Thoracic aorta (tissue), 1 donor: ENCODE measurements around a stretch of chr22.

GRCh38 chr22:40347059-40347413, 736 bp downstream of the ADSL start:
- RAMPAGE, long total RNA, result no peak

- RAMPAGE, long total RNA, result no peak
Measured at GRCh38 chr22:40498873-40499655, 128.7 kb downstream of the SGSM3 start.

DNA sequence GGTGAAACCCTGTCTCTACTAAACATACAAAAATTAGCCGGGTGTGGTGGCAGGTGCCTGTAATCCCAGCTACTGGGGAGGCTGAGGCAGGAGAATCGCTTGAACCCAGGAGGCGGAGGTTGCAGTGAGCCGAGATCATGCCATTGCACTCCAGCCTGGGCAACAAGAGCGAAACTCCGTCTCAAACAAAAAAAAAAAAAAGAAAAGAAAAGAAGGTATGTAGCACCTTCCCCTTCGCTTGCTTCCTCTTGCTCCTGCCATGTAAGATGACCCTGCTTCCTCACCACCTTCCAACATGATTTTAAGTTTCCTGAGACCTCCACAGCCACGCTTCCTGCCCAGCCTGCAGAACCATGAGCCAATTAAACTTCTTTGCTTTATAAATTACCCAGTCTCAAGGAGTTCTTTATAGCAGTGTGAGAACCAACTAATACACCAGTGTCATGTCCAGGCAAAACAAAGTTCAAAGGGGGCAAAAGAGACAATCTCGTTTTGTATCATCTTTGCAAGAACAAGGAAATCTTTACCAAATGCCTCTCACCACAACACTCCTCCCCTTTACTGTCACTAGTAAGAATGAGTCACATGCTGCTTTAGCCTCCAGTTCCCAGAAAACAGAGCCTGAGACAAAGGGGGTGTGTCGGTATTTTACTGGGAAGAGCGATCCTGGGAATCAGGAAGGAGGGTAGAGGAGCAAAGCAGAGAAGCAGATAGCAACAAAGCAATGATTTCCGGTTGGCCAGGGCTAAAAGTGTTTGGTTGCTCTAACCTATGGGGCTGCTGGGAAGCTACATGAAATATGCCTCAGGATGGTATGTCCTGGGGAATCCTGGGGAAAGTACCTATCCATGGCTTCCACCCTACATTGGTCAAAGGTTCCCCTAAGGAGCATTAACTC, 10.5 kb upstream of the MCHR1 start:
- RAMPAGE, long total RNA, result no peak

DNA sequence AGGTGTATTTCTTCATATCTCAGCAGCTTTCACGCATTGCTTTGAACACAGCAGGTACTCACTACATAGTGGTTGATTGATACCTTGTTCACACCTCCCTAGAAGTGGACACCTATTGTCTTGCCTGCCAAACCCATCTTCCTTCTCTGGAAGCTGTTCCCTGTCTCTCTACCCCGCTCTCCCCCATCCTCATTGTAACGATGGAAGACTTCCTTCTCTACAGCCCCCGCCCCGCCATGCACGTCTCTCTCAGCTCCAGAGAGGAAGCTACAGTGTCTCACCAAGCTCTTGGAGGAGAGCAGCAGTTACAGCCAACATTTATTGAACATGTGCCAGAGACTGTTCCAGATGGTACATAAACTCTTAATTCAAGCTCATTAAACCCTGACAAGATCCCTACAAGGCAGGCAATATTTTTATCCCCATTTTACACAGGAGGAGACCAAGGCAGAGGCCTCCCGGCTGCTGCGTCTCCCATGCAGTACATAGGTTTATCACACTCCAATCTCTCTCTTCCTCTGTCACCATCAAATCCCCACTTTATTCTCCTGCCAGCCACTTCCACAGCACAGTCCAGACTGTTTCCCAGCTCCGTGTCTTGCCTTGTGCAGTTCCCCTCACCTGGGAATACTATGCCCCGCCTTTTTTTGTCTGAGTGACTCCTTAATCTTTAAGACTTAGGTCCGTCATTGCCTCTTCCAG, 15.2 kb downstream of the MCHR1 start:
- RAMPAGE, long total RNA, result no peak

- RAMPAGE, long total RNA, result no peak
Measured at GRCh38 chr22:40727026-40727486, 47.8 kb downstream of the MCHR1 start.

- RAMPAGE, long total RNA, result no peak
Measured at GRCh38 chr22:41022450-41023224, 69.8 kb upstream of the EP300 start.

- RAMPAGE, long total RNA, result no peak
Measured at GRCh38 chr22:41117165-41118078, 25.0 kb downstream of the EP300 start.

GRCh38 chr22:41152082-41152689, 52.9 kb upstream of the L3MBTL2 start:
- RAMPAGE, long total RNA, result no peak

GRCh38 chr22:41170265-41170650, 34.9 kb upstream of the L3MBTL2 start:
- RAMPAGE, long total RNA, result no peak

GRCh38 chr22:41176770-41177629, 28.1 kb upstream of the L3MBTL2 start:
- RAMPAGE, long total RNA, result no peak

- RAMPAGE, long total RNA, result no peak
Measured at GRCh38 chr22:41184606-41185063, 20.5 kb upstream of the L3MBTL2 start.

DNA sequence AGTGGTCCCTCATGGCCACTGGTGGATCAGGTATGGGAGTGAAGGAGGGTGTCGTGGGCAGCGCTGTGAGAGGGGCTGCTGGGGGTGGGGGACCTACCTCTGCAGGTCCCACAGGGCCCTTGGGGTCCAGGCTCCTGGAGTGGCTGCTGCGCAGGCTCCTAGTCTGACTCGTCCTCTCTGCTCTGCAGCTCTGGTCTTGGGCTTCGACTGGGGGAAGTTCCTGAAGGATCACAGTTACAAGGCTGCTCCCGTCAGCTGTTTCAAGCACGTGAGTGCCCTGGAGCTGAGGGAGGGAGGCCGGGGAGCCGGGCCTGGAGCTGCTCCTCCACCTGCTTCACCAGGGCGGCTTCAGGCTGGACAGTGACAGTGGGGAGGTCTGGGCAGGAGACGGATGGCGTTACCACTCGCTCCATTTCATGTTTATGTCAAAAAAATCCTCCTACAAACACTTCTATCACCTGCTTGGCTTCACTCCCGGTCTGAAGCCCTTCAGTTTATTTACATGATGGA, 11.9 kb downstream of the L3MBTL2 start:
- RAMPAGE, long total RNA, result no peak

GRCh38 chr22:41375017-41375437, 6.7 kb upstream of the TEF start:
- RAMPAGE, long total RNA, result no peak

GRCh38 chr22:41396928-41397672, 15.4 kb downstream of the TEF start:
- RAMPAGE, long total RNA, result no peak

- RAMPAGE, long total RNA, result no peak
Measured at GRCh38 chr22:41412679-41413164, 31.0 kb downstream of the TEF start.

DNA sequence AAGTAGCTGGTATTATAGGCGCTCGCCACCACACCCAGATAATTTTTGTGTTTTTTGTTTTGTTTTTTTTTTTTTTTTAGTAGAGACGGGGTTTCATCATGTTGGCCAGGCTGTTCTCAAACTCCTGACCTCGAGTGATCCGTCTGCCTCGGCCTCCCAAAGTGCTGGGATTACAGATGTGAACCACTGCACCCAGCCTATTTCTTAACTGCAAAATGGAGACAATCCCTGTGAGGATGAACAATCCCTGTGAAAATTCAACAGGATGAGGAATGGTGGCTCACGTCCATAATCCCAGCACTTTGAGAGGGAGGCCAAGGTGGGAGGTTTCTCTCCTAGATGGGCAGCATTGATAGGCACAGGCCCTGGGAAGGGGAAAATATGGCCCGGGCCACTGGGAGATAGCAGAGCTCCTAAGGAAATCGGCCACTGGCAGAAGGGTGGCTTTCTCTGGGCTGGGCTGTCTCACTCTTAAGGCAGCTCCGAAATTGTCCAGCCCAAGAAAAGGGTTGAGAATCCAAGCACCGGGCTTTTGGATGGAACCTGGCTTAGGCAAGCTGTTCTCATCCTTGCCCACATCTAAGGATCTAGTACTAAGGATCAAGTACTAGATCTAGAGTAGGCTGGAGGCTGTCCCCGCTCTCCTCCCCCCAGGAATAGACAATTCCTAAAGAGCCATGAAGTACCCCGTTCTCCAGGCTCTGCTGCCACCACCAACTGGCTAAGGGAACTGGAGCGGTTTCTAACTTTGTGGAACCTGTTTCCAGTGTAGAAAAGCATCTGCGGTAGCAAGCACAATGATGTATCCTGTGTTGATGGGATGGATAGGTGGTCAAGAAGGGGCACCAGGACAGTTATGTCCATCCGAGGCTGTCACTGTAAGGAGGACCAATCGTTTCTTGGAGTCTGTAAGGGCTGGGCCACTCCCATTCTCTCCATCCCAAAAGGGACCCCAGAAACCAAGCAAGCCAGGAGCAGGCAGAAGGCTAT, 13.8 kb downstream of the TOB2 start:
- RAMPAGE, long total RNA, result no peak

DNA sequence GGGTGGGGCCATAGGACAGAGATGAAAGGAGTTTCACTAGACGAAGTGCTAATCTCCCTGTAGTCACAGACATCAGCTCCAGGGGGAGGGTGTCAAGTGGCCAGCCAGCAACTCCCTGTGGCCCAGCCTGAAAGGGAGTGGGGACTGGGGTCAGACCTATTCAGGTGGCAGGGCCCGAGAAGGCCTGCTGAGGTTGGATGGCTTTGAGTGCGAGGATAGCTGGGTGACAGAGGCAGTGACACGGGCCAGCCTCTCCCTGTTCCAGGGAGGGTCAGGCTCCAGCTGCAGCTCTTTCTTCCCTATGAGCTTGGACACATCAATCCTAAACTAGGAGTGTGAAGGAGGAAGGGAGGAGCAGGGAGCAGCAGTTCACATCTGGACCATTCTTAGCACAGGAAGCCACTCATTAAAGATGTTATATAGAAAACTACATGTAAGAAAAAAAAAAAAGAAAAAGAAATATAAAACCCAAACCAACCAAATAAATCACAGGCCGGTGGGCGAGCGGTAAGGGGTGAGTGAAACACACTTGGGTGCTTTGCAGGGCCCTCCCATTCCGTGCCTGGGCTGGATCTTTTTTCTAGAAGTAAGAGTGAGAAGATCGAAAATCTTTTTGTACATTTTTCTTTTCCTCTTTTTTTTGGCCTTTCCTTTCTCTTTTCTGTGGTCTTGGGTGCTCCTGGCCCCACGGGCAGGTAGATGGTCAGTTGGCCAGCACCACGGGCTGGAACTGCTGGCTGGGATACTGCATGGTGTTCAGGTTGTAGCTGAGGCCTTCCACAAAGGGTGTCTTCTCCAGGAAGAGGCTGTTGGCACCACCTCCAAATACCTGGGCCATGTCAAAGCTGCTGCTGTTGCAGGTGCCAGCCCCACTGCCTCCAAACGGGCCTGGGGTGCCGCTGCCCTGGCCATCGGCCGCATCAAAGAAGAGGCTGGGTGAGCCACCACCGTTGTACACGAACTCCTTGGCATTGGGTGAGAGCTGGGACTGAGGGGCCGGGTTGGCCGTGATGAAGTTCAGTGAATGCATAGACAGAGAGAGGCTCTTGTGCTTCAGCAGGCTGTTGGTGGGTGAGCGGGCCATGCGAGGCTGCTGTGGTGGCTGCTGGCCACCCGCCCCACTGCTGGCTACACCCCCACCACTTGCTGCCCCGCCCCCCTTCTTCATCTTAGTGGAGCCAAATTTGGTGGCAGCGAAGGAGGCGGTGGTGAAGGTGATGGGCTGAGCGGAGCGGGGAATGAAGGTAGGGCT, 10.6 kb downstream of the TOB2 start:
- RAMPAGE, long total RNA, result no peak

DNA sequence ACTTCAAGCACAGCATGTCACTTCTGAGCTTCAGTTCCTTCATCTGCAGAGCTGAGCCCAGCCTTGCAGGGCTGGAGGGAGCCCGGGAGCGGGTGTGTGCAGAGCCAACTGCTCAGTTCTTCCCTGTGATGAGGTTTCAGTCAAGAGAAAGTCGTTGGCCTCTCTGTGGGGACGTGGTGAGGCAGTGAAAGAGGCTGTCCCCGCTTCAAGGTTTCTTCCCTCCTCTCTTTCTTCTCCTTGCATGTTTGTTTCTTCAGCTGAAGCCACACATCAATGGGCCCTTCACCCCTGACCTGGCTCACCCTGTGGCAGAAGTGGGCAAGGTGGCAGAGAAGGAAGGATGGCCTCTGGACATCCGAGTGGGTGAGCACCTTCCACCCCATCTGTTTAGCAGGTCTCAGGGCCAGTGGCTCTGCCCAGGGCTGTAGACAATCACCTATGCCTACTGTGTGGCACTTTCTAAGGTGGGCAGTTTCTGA, 24.3 kb downstream of the POLR3H start:
- RAMPAGE, long total RNA, result no peak

DNA sequence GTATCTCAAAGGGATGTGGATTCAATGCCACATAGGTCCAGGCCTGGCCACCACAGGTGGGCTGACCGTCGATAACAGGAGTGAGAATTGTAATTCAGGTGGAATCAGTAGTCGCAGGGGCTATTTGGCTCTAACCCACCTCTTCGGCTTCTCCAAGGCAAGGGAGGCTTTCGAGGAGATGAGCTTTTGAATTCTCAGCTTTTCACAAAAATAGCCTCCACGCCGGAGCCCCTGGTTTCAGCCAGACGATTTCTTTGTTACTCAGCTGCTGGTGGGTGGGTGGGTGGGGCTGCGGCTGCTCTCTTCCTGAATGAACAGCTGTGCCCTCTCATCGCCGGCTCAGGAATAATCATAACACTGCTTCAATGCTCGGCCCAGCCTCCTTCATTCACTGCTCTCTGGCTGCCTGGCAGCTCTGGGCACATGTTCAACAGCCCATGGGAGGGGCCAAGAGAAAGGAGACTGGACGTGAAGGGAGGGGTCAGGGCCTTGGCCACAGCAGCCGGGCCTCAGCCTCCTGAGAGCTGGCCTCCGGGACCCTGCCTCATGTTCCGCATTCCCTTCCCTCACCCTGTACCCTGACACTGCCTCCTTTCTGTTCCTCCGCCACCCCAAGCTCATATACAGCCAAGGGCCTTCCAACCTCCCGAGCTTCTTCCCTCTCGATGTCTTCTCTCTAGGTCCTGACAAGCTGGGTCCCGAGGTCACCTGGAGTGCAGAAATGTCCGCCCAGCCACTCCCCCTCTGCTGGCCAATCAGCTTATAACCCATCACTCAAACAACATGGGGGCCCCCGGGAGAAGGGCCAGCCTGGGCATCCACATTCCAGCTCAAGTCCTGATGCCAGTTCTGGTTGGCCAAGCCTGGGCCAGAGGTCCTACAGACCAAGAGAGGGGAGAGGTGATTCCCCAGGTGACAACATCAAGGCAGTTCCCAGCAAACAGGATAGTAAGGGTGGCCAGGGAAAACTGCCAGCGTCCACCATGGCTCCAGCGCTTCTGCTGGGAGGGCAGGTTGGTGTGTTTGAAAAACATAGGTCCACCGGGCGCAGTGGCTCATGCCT, 3.3 kb upstream of the CSDC2 start:
- RAMPAGE, long total RNA, result no peak

DNA sequence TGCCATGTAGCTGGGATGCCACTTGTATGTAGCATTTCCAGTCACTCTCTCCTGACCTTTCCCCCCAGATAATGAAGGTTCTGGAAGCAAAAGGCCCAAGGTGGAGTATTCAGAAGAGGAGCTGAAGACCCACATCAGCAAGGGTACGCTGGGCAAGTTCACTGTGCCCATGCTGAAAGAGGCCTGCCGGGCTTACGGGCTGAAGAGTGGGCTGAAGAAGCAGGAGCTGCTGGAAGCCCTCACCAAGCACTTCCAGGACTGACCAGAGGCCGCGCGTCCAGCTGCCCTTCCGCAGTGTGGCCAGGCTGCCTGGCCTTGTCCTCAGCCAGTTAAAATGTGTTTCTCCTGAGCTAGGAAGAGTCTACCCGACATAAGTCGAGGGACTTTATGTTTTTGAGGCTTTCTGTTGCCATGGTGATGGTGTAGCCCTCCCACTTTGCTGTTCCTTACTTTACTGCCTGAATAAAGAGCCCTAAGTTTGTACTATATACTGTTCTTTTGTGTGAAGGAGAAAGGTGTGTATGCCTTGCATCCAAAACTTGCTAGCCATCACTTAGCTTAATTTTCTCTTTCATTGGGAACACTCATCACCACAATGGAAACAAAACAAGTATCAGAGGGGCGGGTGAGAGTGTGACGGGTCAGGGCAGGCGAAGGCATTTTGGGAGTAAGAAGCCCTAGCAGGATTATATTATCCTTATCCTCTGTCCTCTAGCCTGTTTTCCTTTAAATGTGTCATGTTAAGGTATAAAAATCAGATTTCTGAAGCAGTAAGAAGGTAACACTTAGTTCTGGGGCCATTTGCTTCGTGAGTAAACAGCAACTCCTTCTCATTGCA, 24.9 kb downstream of the SNU13 start:
- RAMPAGE, long total RNA, result no peak